Mammary epithelial cell (primary cell): ENCODE measurements around the genes SRP9 and MIXL1.

- CAGE, long polyA plus RNA, result no peak
- RRBS, result no CpG with 5 or more reads among the region's 19 CpGs
Measured at GRCh38 chr1:224503189-224504021, 68.8 kb upstream of the WDR26 start.

DNA sequence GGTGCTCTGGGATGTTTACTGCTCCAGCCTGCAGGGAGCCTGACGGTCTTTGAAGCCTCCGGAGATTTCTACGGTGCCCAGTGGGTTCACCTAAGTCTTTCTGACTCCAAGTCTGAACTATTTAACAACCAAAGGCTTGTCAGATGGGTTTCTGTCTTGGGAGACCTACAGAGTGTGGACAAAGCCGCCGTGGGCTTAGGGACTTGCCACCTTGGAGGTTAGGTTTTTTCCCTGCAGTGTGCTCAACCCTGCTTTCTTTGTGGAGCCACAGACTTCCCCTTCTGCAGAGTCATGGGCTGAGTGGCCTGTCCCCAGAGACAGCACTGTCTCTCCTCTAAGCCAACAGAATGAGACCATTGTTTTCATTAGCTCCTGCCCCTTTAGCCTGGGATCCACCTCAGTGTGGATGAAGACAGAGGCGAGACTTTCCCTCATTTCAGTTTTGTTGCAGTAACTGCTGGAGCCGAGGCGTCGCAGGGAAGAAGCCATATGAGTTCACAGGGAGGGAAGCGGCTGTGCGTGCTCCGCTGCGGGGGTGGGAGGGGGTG lies 120.6 kb downstream of the CNIH3 start:
- CAGE, long polyA plus RNA, result no peak
- RRBS, result no CpG with 5 or more reads among the region's 13 CpGs

DNA sequence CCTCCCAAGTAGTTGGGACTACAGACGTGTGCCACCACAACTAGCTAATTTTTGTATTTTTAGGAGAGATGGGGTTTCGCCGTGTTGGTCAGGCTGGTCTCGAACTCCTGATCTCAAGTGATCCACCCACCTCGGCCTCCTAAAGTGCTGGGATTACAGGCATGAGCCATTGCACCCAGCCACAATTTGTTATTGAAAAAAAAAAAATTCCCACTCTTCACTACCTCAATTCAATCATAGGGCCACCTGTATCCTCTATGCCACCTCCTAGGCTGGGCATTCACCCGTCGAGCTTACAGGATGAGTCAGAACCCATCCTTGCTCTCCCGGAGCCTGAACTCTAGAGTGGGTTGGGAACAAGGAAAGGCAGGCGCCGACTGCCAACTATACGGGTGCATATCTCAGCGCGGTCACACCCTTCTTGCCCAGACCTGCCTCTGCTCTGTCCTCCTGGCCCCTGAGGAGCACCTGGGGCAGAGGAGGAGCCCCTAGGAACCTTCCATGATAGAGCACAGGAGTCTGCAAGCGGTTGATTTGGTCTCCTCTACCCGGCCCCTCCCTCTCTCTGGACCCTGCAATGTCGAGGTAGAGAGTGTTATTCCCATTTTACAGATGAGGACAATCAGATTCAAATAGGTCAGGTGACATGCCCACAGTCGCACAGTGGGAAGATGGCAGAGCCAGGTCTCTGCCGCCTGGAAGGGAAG lies 21.4 kb upstream of the LBR start:
- CAGE, long polyA plus RNA, result no peak
- RRBS, result no CpG with 5 or more reads among the region's 18 CpGs

- CAGE, long polyA plus RNA, result no peak
- RRBS, result no CpG with 5 or more reads among the region's 3 CpGs
Measured at GRCh38 chr1:225511705-225512308, 84.0 kb upstream of the LBR start.

DNA sequence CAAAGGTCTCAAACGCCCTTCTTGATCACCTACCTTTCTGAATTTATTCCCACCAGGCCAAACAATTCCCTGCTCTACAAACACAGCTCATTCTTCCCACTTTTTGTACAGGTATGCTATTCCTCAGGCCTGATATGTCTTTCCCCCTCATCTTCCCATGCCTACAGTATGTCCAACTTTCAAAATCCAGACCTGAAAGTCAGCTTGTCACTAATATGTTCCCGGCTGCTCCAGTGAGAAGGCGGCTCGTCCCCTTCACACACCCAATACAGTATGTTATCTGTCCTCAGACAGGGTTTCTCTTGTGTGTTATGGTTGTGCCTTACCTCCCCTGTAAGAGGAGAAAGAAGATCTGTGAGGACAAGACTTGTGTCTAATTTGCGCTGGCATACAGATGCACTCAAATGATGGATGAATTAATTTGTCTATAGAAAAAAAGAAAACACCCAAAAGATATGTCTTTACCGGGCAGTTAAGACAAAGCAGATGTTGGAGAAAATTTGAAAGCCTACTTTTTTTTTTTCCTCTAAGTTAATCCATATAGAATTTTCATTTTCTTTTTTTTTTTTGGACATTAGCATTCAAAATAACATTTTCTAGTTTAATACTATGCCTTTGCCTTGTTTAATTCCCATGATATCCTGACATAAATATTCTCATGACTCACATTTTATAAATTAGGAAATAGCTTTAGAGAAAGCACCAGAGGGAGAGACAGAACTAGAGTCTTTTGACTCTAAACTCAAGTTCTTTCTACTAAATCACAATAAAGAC lies 105.1 kb downstream of the ENAH start:
- CAGE, long polyA plus RNA, result no peak
- RRBS, result no CpG with 5 or more reads among the region's 6 CpGs

DNA sequence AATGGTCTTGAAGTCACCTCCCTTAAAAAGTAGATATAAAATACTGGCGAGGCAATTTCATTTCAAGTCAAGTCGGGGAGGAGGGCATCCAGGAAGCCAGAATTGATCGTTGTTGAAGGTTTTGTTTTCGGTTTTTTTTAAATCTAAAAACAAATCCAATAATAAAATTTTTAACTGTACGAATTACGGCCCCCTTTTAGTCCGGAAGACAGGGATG lies 1.1 kb upstream of the ENAH start:
- CAGE, long polyA plus RNA, result no peak
- RRBS, result no CpG with 5 or more reads among the region's 7 CpGs

DNA sequence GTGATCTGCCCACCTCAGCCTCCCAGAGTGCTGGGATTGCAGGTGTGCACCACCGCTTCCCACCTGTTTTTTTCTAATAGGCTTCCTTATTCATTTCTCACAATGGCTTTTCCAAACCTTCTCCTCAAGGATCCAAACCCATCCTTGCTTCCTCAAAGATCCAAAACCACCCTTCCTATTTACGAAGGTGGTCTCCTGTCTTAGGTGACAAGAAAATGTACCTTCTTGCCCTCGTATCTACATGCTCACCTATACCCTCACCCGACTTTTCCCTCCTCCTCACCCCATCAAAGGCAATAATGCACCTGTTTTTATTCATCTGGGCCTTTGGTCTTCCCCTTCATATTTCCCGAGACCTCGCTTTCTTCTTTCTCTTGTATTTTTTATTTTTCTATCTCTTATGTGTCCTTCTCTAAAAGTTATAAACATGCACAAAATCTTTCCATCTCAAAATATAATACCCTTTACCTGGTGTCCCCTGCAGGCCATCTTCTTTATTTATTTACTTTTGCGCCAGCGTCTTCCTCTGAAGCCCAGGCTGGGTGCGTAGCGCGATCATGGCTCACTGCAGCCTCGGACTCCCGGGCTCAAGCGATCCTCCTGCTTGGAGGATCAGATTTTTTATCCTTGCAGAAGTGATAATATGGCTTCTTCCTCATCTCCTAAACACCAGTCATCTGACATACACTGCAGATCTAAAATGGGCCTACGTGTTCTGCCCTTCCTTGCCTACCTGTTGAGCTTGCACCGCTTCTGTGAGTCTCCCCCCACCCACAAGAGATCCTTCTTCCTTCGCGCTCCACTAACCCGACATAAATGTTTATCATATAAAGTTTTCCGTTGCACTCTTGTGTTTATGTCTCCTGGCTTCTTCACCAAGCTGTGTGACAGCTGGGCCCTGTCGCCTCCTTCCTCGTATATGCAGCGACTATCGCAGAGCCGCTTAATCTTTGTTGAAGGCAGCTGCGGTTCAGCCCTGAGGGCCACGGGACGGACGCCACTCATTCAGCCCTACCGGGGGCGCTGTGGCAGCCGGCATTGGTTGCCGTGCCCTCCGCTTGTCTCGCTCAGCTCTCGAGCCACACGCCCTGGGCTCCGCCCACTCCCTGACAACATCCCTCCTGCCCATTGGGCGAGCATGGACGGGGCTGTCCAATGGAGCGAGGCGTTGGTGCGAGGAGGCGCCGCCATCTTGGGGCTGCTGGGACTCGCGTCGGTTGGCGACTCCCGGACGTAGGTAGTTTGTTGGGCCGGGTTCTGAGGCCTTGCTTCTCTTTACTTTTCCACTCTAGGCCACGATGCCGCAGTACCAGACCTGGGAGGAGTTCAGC lies at the start of gene SRP9:
Gene SRP9, plus strand, starts transcription at position 1,184 of the 1,331 bp plus-strand sequence.
- CAGE, long polyA plus RNA, result no peak
- RRBS, result no CpG with 5 or more reads among the region's 54 CpGs

- CAGE, long polyA plus RNA, result no peak
- RRBS, result no CpG with 5 or more reads among the region's 1 CpG
Measured at GRCh38 chr1:225789980-225790572, 12.4 kb downstream of the SRP9 start.

GRCh38 chr1:225899192-225899926 lies 10.4 kb upstream of the LEFTY1 start:
- CAGE, long polyA plus RNA, result no peak
- RRBS, result no CpG with 5 or more reads among the region's 3 CpGs

DNA sequence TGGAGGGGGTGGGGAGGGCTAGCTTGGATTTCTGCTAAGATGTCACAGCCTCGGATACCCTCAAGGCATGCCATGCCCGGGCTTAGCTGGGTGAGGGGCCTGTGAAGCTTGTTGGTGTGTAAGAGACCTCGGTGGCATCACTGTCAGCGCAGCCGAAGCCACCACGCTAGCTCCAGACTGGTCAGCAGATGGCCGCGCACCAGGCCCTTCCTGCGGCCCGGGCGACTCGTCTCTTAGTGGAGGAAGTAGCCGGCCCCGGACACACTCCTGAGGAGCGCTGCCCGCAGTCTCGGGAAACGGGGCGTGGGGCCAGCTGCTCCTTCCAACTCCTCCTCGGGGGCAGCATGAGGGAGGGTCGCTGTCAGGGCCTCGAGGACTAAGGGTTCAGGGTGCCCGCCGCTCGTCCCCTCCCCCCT lies 20.4 kb downstream of the H3-3A start:
- CAGE, long polyA plus RNA, result no peak
- RRBS, result no CpG with 5 or more reads among the region's 25 CpGs

DNA sequence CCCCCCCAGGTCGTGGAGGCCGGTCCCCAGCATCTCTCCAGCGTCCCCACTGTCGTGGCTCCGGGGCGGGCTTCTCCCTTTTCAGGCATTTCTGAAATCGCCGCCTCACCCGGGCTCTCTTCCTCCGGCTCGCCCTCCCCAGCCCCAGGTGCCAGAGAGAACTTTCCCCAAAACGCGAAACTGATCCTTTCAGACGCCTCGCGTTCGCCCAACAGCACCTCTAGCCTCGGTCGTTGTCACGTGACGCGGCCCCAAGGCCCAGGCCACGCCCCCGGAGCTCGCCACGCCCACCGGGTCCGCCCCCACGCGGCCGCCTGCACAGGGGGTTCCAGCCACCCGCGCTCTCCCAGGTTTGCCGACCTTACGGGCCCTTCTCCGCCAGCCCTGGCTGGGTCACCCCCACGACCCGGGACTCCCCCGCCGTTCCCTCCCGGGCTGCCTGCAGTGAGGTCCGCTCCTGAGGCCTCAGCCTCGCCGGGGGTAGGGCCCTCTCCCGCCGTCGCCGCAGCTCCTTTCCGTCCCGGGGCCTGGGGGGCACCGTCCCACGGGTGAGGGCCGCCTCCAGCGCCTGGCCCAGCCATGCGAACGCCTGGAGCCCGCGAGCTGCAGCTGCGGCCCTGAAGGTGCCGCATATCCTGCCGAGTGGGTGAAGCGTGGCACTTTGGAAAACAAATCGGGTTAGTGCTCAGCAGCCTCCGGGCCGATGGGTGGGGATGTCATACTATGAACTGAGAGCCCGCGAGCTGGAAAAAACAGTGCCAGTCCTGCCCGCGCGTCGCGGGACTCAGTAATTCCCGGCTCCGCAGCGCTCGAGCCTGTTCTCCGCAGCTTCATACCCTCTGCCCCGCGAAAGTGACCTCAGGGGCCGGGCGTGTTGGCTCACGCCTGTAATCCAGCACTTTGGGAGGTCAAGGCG lies 21.0 kb downstream of the H3-3A start:
- CAGE, long polyA plus RNA, result no peak
- RRBS, result 5% methylated on average over 28 of the region's 83 CpGs

- CAGE, long polyA plus RNA, result no peak
- RRBS, result 0% methylated on average over 1 of the region's 8 CpGs
Measured at GRCh38 chr1:226185529-226185993, 980 bp downstream of the ACBD3 start.

GRCh38 chr1:226223076-226223767 lies at the start of gene MIXL1:
MIXL1 (plus strand) TSS chr1:226223664.
- CAGE, long polyA plus RNA, result no peak
- RRBS, result 12% methylated on average over 33 of the region's 61 CpGs

- CAGE, long polyA plus RNA, result no peak
- RRBS, result no CpG with 5 or more reads among the region's 20 CpGs
Measured at GRCh38 chr1:226404879-226406041, 2.6 kb downstream of the PARP1 start.

DNA sequence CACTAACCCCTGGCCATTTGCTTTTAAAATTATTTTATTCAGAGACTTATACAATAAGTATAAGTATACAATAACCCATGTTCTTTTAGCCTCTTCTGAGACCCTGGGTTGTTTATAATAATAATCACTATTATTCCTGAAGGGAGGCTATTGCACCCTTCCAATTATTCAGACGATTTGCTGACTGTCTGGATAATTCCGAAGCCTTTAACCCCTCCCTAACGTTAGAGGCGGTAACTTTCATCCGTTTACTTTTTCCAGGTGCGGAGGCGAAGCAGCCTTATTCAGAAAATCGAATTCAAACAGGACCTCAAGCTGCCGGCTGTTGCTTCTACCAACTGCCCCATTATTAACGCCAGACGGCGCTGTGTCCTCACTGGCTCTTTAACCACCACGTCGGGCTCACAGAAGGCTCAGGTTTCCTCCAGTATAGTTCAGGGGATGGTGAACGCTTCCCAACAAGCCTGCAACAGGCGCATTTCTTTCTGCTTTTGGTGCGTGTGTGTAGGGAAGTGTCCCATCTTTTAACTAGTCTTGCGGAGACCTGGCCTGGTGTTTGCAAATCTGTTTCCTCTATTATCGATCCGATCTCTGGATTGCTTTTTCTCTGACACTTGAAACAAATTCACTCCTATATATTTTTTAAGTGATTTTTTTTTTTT lies 923 bp upstream of the STUM start:
- CAGE, long polyA plus RNA, result no peak
- RRBS, result no CpG with 5 or more reads among the region's 20 CpGs

DNA sequence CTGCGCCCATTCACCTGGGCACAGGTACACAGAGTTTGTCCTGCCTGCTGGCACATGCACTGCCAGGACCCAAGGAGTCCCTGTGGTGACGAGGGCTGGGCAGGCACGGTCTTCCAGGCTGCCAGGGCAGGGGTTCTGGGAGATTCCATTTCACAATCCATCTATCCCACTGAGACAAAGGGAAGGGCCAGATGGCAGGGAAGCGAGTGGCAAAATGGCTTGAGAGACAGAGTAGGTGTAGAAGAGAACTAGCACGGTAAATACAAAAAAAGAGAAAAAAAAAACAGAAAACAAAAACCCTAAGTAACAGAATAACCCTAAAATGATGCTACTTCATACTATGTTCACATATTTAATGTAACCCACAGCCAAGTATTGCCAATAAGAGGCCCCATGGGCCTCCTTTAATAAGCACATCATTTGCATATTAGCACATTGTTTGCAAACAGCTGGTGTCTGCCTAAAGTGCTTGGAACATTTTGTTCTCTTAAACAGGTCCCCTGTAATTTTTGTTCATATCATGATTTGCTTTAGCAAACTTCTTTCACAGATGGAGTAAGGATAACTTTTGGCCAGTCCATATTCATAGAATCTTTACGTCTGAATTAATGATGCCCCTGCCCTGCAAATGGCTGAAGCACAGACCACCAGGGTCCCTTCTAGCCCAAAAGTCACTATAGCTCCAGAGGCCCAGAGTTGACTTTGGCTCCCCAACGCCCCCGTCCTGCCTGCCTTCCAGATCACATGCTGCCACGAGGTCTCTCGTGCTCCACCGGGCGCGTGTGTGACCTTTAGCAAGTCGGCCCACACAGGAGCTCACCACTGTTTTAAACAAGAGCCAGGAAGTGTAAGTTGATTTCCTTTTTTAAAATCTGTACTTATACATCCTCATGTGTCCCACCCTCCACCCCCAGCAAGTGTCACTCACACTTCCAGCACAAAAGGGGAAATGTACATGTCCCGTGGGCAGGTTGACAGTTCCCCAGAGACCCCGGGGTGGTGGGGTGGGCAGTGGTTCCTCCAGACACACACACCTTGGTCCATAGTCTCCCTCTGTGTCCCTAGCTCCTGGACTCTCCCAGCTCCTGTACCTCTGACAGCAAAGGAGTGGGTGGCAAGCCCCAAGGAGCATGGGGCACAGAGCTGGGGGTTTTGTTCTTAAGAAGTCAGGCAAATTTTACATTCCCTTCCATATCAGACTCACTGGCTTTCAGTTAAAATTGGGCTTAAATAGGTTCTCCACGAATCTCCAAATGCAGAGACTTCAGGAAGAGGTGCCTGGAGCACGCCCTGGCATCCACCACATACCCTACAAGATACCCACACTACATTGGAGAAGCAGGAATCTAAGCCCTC lies 84.2 kb downstream of the STUM start:
- CAGE, long polyA plus RNA, result no peak
- RRBS, result no CpG with 5 or more reads among the region's 18 CpGs

DNA sequence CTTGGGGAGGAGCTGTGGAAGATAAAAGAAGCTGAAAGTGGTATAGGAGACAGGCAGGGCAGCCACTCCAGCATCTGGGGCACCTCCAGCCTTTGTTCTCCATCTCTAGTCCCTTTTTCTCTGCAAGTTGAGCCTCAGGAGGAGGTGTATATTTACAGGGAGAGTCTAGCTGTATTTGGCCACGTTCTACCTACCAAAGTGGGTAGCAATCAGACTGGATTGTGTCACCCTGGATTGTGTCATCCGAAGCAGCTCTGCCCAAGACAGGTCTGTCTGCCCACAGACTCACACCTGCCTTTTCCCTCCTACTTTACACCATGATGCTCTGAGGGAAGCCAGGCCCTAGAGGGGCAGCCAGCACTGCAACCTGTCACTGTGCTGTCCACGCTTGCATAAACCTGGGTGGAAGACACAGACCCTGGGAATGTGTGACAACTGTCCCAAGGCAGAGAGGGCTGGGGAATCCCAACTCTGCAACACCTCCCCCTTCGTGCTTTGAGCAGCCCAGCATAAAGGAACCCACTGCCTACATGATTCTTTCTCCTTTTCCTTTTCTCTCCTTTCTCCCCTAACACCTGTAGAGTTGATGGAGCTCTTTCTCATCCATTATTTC lies 56.2 kb downstream of the ITPKB start:
- CAGE, long polyA plus RNA, result no peak
- RRBS, result no CpG with 5 or more reads among the region's 4 CpGs

DNA sequence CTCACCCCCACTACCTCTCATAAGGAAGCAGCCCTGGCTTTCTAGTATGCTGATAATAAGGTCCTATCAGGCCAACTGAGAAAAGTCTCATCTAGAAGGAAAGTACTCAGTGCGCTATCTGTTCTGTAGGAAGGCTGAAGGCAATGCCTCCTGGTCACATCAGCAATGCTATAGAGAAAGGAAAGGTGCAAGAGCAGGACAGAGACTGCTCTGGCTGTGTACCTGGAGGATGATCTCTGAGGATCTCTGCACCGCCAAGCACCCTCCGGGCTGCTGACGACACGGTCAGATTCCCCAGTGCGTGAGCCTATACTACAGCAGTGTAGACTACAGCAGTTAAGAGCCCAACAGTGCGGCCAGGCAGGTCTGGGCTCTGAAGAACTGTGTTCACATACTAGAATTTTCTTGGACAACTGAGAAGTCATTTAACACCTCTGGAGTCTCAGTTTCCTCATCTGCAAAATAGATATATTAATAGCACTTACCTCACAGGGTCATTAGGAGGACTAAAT lies 40.0 kb downstream of the ITPKB start:
- CAGE, long polyA plus RNA, result no peak
- RRBS, result no CpG with 5 or more reads among the region's 7 CpGs

DNA sequence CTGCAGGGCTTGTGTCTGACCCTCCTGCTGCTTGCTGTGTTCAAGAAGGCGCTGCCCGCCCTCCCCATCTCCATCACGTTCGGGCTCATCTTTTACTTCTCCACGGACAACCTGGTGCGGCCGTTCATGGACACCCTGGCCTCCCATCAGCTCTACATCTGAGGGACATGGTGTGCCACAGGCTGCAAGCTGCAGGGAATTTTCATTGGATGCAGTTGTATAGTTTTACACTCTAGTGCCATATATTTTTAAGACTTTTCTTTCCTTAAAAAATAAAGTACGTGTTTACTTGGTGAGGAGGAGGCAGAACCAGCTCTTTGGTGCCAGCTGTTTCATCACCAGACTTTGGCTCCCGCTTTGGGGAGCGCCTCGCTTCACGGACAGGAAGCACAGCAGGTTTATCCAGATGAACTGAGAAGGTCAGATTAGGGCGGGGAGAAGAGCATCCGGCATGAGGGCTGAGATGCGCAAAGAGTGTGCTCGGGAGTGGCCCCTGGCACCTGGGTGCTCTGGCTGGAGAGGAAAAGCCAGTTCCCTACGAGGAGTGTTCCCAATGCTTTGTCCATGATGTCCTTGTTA lies 25.1 kb downstream of the PSEN2 start:
- CAGE, long polyA plus RNA, result no peak
- RRBS, result no CpG with 5 or more reads among the region's 17 CpGs

- CAGE, long polyA plus RNA, result no peak
- RRBS, result no CpG with 5 or more reads among the region's 8 CpGs
Measured at GRCh38 chr1:226919363-226920296, 20.5 kb upstream of the COQ8A start.